ENCODE measurements around the genes H3Y2 and H3Y1.

DNA sequence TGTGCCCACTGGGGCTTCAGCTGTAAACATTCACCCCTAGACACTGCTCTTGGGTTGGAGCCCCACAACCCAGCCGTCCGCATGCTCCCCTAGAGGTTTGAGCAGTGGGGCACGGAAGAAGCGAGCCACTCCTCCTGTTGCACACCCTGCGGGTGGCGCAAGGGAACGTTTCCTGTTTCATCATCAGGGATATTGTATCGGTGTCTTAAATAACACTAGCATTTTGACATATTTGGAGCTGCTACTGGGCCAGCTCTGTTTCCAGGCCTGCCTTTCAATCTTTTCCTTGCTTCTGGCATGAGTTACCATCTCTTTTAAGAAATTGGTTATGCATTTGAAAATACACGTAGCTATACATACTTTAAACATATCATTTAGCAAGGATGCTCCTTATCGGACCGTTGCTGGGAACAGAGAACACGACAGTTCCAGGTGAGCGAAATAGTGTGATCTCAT, 48.0 kb downstream of the H3Y2 start:
- RRBS, result no CpG with 5 or more reads among the region's 13 CpGs

- RRBS, result no CpG with 5 or more reads among the region's 8 CpGs
These were observed at the start of gene H3Y2 for GRCh38 chr5:17491831-17492190. Gene H3Y2 (minus strand): TSS chr5:17492076.

DNA sequence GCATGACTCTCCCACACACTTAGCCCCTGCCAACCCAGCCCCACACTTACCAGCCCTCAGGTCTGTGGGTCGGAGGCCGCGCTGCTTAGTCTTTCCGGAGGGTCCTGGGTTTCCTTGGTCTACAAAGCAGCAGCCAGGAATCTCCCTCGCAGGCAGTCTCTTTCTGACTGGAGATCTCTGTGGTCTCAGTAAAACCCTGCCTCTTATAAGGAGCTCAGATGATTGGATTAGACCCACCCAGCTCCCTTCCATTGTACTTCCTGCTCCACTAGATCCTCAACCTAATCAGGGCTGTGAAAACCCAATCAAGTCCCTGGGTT, at the start of gene H3Y1:
Gene H3Y1 (minus strand): TSS at position 181 of the 320 bp plus-strand sequence.
- RRBS, result no CpG with 5 or more reads among the region's 5 CpGs

DNA sequence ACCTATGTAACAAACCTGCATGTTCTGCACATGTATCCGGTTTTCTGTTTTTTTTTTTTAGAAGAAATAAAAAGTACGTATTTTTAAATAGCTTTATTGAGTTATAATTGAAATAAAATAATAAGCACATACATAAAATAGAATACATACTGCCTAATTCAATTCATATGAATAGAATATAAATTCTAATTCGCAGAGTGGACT, 469.7 kb upstream of the H3Y1 start:
- RRBS, result no CpG with 5 or more reads among the region's 3 CpGs

- RRBS, result no CpG with 5 or more reads among the region's 23 CpGs
These were observed 1368.6 kb downstream of the CDH12 start for GRCh38 chr5:21484479-21484986.

DNA sequence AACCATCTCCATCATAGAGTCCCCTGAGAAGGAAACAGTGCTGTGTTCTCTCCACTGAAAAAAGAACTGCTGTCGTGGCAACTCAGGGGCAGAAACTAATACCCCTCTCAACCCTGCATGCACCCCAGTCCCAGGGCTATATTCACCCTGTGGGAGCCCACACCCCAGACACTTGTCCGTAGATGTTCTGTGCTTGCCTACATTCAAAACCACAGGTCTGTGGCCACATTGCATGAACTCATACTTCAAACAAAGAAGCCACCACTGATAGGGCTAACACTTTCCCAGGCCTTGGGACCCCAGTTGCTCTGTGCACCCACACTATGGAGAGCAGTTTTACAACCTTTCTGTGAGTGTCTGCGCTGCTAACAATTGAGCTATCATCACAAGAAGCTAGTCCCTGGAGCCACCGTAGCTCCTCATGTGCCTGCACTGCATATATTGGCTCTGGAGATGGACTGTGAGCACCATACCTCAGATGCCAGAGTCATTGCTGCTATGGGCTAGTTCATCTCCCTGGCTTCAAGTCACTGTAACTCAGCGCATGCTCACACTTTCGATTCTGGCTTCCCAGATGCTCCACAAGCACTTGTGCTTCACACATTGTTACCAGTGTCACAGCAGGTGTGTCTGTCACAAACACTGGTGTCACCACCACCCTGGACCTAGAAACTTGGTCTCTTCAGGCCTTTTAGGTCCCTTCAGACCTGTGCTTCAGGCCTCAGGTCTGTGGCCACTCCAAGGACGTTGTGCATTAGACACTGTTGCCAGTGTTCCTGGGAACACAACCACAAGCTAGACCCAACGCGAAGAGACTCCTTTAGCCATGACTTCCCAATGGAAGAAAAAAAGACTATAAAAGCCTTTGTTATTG, 1319.4 kb downstream of the CDH12 start:
- RRBS, result no CpG with 5 or more reads among the region's 9 CpGs

- RRBS, result no CpG with 5 or more reads among the region's 2 CpGs
These were observed 154.2 kb upstream of the CDH12 start for GRCh38 chr5:23007208-23007861.

GRCh38 chr5:23450205-23450597, 57.2 kb upstream of the PRDM9 start:
- RRBS, result no CpG with 5 or more reads among the region's 4 CpGs

DNA sequence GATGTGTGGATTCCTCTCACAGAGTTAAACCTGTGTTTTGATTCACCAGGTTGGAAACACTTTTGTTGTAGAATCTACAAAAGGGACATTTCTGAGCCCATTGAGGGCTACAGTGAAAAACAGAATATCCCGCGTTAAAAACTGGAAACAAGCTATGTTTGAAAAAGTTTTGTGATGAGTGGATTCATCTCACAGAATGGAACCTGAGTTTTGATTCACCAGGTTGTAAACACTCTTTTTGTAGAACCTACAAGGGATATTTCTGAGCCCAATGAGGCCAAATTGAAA, 379.0 kb downstream of the PRDM9 start:
- RRBS, result no CpG with 5 or more reads among the region's 2 CpGs

DNA sequence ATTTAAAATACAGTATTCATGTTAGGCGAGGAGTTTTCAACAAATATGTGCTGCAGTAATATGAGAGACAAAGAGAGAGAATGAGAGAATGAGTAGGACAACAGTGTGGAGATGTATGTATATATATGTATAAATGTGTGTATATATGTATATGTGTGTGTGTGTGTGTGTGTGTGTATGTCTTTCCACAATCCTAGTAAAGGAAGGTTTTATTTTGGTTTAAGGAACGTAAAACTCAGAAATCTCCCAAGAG, 440.9 kb upstream of the CDH10 start:
- RRBS, result no CpG with 5 or more reads among the region's 2 CpGs

DNA sequence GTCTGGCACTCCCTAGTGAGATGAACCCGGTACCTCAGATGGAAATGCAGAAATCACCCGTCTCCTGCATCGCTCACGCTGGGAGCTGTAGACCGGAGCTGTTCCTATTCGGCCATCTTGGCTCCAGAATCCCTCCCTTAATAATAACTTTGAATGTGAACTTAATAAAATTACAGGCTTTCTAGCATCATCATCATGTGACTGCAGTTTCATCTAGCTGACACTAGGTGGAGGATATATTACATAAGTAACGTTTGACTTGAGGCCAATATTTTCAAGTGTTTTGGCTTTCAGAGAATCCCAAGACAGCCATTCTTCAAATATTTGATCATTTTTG, 474.8 kb upstream of the CDH10 start:
- RRBS, result no CpG with 5 or more reads among the region's 7 CpGs

- RRBS, result no CpG with 5 or more reads among the region's 19 CpGs
These were observed 82.1 kb upstream of the CDH9 start for GRCh38 chr5:27120408-27120933.

- RRBS, result no CpG with 5 or more reads among the region's 2 CpGs
These were observed 1280.2 kb upstream of the CDH9 start for GRCh38 chr5:28318584-28318948.

DNA sequence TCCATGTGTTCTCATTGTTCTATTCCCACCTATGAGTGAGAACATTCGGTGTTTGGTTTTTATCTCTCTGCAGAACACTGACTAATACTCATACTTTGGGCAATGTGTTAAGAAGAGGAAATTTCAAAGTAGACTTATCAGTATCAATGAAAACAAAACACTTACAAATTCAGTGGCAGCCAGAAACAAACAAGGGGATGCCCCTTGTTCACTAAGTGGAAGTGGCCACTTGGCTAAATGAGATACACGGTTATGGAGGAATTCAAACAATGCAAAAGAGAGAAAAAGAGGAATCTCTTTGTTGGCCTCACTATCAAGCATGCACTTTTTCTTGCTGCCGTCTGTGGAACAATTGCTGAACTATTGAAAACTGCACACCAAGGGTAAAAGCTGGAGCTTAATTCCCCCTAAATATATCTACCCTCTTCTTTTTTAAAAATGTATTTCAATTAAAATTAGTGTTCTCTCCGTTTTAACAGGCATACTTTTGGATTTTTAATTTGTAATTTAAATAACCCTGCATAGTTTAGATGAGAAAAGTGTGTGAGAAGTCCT, 2044.9 kb upstream of the CDH6 start:
- RRBS, result no CpG with 5 or more reads among the region's 4 CpGs

- RRBS, result no CpG with 5 or more reads among the region's 3 CpGs
These were observed 1092.7 kb upstream of the CDH6 start for GRCh38 chr5:30100774-30101295.

- RRBS, result no CpG with 5 or more reads among the region's 33 CpGs
These were observed 764.5 kb upstream of the CDH6 start for GRCh38 chr5:30428608-30429701.

- RRBS, result no CpG with 5 or more reads among the region's 2 CpGs
These were observed 213.3 kb downstream of the GOLPH3 start for GRCh38 chr5:31960742-31961210.

GRCh38 chr5:31983063-31983689, 190.9 kb downstream of the GOLPH3 start:
- RRBS, result no CpG with 5 or more reads among the region's 16 CpGs